SEM (cell line): ENCODE data around the gene GCNT4.

DNA sequence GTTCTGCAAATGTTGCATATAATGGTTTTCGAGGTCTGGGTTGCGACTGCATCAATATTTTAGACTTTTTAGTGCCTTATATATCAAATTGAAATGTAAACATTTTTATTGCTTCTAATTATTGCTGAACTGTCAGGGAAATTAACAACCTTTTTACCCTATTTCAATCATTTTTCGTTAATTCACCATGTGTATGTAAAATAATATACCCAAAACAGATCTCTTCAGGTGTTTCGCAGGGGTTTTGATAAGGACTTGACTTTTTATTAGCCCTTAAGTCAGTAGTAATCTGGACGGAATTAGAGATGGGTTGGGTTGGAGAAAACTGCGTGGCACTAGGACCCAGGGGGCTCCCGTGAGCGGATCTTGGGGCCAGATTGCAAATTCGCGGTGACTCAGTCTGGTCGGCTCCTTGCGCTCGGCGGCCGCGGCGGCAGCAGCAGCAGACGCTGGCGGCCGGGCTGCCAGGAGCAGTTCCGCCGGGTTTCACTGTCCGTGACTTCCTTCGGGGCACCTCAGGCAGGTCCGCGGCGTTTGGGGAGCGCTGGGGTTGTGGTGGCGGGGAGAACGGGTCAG, 31.4 kb downstream of the TNPO1 start:
- PRO-cap = unidirectional peak, plus-strand start at position 451 of the sequence

DNA sequence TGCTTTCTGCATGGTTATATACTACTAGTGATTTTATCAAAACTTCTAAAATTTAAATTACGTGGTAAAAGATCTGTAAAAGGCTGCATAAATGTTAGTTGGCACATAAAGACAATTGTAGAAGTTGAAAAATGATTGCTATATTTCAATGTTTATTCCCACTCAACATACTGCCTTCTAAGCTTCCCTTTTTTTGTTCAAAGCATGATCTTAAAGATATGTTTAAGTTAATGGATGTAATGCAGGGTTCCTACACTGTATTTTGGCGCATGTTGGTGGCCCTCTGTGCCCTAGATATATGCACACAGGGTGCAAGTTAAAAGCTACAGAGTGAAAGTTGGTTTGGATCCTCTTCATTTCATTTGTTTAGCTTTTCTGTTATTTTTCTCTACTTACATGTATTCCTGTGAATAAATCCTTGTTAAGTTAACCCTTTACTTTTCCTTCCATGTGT, 45.9 kb upstream of the FCHO2 start:
- PRO-cap = no peak

DNA sequence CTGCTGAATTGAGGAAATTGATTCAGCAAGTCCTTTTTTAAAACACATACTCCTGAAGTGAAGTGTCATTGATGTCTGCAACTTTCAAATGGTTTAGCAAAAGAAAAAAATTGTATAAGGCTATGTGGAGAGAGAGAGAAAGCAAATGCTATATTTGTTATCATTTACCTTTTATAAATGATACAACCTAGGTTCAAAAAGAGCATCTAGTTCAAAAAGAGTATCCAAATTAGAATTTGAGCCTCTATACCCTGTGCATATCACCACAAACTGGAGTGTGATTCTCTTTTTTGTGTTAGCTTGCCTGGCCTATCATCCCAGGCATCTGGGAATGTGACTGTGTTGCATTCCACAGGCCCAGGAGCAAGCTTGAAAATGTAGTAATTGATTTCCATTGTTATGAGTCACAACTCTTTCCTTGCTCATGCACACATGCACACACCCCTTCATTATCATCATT, 75.0 kb downstream of the FCHO2 start:
- PRO-cap = no peak

DNA sequence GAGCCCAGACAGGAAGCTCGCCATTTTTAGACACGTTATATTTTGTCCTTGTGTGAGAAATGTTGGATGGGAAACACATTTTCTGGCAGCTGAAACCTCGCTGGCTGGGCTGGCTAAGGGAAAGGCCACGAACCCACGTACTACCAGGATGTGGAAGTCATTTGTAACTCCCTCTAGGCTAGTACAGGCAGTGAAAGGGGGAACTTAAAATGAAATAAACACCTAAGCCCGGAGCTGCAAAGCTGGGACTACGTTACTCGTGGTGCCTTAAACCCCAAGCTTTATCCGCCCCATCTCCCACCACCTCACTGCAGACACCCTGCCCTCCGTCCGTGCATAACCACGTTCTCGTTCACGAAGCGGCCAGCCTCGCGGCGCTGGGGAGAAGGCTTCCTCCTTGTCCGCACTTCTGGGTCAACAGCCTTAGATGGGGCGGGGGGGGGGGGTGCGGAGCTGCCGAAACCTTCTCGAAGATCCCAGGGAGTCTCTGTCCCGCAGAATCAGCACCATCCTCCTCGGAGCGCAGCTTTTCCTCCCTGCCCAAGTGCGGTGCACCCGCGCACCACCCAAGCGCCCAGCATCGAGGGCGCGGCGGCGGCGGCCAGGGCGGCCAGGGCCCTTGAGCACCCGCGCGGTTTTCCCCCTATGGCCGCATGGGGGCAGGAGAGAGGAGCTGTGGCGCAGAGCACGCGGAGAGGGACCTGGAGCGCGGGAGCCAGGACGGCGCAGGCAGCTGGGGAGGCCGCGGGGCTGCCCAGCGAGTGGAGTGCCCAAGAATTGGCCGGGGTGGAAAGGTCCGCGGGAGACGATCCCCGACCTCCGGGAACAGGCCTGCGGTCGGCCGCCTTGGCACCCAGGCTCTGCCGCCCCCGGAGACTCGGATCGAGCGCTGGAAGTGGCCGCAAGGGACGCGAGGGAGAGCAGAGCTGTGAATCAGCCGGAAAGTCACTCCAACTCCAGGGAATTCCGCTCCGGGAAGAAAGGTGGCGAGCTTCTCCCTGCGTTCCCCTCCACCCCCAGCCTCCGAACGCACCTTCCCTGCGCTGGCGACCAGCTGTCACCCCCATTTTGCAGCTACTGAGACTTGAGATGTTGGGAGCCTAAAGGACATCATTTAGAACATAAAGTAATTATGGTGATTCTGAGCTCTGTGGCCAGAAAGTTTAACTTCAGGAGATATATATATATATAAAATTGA, 43.0 kb downstream of the TMEM174 start:
- PRO-cap = no peak

DNA sequence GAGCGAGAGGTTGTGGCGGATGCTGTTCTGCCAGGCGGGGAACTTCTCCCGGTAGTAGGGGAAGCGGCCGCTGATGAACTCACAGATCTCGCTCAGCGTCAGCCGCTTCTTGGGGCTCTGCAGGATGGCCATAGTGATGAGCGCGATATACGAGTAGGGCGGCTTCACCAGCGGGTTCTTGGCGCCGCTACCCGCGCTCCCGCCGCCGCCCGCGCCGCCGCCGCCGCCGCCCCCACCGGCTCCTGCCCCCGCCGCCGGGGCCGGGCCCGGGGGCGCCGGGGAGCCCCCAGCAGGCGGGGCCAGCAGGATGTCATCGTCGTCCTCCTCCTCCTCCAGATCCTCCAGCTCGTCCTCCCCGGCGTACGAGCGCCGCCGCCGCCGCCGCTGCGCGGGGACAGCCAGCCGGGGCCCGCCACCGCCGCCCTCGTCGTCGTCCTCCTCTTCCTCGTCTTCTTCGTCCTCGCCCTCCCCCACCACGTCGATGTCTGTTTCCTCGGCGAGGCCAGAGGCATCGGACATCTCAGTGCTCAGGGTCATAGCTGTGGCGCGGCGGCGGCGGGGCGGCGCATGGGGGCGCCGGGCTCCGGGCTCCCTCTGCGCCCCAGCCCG, 647 bp downstream of the FOXD1 start:
- PRO-cap = no peak

DNA sequence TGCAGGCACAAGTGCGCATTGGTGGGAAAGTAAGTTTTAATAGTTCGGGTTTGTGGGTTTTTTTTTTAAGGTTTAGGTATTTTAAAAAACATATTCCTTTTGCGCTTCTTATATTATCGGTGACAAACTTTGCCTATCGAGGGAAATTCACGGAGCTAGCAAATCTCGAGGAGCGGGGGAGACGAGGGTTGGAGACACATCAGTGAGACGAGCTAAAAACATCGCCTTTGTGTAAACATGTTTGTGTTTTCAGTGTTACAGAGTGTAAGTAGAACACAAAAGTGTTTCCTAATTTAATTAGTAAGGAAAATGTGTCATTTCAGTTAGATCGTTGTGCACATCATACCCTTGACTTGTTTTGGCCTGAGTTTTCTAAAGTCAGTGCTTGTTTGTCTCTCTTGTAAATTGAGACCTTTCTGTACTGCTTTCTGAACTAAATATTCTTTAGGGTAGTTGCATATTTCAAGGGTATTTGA, 970 bp downstream of the BTF3 start:
- PRO-cap = no peak

DNA sequence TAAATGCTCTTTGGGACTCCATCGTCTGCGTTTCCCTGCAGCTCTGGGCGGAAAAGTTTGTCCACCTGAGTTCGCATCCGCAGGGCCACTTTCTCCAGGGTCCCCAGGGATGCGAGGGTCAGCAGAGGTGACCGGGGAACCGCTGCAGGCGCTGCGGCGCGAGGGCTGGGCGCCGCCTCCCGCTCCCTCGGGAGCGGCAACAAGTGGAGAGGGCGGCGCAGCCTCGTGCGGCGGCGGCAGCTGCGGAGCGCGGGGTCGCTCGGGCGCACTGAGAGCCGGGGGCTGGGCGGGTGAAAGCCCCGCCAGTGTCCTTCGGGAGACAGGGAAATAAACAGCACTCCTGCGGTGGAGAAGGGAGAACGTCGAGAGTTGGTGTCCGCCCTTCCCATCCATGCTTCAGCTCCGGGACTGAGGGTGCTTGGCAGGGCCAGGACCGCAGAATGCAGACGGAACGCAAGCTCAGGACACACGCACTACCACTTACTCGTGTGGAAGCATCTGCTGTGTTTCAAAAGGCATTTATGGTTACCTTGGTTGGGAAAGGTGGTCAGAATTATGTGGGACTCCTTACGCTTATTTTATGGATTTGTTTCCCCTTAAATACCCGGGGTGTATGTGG, 437 bp downstream of the ARHGEF28 start:
- PRO-cap = no peak

GRCh38 chr5:73653896-73655159, 28.3 kb downstream of the ARHGEF28 start:
- PRO-cap = no peak

GRCh38 chr5:74143649-74144228, 496.8 kb downstream of the ENC1 start:
- PRO-cap = no peak

GRCh38 chr5:74582850-74583286, 57.7 kb downstream of the ENC1 start:
- PRO-cap = no peak

- PRO-cap = no peak
Measured at GRCh38 chr5:74589305-74590090, 51.0 kb downstream of the ENC1 start.

DNA sequence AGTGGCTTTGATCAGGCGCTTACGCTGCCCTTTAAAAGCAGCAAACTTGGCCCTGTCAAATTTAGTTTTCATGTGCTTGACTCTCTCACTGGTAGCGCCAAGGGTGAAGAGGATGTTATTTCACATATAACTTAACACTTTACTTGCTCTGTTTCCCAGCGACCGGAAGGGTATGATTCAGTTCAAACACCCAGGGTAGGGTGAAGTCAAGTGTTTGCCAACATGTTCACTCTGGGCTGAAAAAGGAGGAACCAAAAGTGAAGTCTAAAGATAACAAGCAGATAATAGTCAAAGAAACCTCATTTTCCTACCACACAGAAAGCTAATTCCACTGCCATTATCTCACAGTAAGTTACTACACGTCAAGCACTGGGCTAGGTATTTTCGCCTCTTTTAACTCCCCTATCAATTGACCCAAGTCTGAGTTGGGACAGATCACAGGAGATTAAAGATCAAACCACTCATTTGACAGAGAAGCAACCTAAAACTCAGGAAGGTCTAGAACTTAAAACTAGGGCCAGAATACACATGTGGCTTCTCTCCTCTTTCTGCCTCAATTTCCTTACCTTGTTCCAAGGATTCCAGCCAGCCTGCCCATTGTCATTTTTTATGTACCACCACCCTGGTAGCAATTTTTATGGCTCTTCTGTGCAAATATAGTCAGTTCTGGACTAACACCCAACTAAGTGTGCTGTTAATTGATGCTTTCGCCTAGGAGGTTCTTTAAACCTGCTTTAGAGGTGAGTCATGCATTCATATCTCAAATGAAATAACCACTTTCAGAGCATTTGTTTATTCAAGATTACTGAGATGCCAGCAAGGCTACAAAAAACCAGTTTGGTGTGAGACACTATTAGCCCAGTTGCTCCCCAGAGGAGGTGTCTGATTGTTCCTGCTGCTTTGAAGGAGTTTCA, 8.7 kb downstream of the ENC1 start:
- PRO-cap = bidirectional peak, plus-strand start at position 302 of the sequence, minus-strand start at position 174 of the sequence

DNA sequence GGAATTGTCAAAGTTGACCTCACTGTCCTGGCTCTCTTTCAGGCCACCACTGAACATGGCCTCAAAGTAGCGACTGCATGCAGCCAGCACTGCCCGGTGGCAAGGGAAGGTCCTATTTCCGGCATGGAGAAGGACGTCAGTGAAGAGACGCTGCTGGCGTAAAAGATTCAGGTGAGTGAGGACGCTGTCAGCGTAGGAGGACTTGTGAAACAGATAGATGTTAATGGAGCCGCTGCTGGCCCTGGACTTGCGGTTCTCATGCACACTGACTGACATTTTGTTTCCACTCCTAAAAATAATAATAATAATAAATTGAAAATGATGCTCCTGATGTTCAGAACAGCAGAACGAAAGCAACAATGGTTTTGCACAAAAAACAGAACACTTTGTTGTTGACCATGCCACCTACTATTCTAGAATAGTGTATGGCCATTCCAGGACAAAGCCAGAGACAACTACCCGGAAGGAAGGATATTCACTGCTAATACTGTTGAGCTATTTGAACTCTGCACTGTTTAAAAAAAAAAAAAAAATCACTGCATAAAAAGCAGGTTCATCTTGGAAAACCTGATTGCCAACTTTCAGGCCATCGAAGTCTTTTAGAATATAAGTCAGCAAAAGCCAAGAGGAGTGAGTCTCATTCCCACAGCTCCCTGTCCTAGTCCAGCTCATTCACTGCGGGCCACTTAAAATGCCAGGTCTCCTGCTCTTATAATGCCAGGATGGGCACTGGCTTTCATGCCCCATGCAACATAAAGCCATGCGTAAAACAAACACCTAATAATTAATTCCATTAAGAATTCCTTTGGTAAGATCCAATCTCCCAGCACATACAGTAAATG, 4.1 kb downstream of the ENC1 start:
- PRO-cap = no peak

DNA sequence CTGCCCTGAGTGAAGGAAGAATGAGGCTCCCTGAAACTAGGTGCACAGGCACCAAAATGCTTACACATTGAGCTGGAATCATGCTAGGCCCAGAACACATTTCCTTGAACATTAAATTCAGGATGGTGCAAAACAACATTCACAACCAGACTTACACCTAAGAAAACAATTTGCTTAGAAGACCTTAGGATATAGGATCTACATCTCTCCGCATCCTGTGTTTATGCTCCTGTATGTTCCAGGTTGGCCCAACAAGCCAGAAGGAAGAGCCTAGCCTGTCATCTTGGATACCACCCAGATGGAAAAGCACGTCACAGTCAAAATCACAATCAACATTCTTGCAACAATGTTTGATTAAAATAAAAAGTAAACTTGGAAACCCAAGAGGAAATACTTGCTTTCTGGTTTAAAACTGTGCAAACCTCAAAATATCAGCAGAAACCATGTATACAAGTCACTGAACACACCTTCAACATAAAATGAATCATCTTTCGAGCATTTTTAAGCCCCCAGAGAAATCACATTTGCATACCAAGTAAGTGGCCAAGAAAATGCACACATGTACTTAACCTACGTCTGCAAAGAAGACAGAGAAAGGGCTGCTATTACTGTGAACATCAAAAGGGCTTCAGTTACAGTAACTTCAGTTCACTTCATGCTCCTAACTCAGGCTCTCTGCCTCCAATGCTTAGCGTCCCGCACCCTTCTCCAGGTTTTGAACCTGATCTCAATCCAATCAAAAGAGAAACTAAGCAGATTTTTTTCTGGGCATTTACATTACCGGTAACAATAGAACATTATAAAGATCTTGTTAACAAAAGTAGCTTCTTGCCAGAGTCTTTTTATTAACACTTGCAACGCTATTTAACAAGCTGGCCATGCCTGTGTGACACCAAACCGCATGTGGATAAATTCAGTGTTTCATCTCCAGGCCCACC, 1.5 kb downstream of the ENC1 start:
- PRO-cap = unidirectional peak, plus-strand start at position 646 of the sequence

- PRO-cap = no peak
Measured at GRCh38 chr5:74639746-74640235, 737 bp downstream of the ENC1 start.

DNA sequence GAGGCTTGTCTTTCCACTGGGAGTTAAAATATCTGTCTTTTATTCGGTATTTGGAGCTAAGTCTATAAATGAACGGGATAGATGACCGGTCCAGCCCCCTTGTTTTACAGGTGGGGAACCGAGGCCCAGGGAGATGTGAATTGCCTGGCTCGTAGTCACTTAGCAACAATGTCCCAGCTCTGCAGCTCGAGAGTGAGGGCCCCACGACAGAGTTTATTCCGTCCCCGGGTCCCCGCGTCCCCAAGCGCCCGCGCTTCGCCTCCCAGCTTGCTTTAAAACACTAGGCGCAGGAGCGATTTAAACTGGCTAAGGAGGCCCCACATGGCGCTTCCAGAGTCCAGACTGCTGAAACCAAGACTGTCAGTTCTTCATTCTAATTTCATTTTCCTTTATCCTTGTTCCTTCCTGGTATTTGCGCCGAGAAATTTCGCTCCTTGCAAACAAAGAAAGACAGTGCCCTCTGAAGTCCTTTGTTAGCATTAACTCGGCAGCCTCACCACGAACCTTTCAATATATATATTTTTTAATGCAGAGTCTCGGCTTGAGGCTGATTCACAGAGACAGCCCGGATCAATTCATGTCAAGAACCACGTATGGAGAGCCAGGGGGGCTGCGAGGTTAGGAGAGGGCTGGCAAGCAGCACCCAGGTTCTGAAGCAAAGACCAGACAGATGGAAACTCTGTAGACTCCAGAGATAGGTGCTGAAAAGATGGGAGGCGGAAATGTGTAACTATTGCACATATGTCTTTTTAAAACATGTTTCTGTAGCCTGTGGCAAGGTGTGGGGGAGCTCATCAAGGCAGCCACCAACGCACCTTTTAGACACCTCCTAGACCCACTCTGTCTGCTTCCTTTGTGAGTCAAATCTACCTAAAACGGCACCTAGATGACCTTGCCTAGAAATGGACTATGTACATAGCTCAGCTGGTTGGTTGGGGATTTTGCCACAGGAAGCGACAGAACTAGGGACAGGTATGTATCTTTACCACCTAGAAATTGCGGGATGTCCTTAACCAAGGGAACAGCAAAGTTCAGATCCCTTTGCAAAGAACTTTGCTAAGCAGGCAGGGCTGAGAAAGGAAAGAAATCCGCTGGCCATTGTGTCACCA, 1.6 kb upstream of the ENC1 start:
- PRO-cap = unidirectional peak, minus-strand start at position 359 of the sequence

DNA sequence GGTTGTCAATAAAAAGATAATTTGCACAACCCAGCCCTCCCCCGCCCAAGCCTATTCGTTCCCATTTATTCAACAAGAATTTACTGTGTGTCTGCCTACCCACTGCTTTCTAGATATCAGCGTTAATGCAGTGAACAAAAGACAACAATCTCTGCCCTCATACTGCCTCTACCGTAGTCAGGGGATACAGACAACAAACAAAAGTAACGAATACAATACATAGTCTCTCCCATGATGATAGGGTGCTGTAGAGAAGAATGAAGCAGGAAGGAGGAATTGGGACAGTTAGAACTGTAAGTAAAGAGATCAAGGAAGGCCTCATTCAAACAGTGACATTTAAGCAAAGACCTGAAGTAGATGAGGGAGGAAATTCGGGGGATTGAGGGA, 1.7 kb downstream of the GFM2 start:
- PRO-cap = no peak

- PRO-cap = no peak
Measured at GRCh38 chr5:74781424-74781949, 14.4 kb downstream of the NSA2 start.

- PRO-cap = no peak
Measured at GRCh38 chr5:75034319-75034742, 18.0 kb downstream of the GCNT4 start.

DNA sequence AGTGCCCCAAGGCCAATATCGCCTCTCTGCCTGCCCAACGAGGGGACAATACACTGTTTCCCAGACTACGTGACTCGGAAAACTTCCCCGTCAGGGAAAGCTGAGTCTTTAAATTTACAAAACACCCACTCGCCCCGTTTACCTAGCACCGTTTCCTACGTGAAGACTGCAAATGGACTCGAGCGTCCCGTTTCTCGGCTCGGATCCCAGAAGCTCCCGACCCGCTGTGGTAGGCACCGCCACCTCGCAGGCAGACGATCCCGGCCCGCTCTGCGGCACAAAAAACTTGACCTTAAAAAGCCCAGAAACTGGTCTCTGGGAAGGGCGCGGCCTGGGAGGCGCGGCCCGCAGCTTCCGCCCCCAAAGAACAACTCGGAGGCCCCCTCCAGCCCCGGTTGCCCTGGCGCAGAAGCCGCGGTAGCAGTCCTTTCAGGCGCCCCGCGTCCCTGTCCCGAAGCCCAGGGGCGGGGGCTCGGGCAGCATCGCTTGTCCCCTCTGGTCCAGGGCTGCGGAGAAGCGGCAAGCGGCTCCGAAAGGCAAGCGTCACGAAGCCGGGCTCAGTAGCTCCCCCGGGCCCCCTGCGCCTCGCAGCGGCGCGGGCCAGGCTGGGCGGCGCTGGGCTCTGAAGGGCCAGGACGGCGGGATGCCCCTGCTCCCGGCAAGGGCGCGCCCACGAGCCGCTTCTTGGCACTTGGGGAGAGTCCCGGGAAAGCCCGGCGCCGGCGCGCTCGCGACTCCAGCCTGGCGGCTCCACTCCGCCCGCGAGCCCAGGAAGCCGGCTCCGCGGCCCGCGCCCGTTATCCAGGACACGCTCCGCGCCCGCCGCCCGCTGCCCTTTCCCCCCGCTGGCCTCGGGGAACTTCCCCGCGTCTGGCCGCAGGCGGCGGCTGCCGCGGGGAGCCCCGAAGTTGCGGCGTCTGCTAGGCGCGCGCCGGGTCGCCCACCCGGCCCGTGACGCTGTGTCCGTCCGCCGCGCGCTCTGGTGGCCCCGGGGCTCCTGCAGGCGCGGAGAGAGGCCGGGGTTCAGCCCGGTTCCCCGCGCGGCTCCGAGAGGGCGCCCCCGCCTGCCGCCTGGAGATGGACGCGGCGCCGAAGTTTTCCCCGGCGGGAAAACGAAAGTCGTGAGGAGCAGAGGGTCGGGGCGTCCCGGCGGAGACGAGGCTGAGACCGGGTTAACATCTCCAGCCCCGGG, at the start of gene GCNT4:
Gene GCNT4 (minus strand): TSS at position 272 of the 1,192 bp plus-strand sequence.
- PRO-cap = no peak